ENCODE measurements around a stretch of chr19.

DNA sequence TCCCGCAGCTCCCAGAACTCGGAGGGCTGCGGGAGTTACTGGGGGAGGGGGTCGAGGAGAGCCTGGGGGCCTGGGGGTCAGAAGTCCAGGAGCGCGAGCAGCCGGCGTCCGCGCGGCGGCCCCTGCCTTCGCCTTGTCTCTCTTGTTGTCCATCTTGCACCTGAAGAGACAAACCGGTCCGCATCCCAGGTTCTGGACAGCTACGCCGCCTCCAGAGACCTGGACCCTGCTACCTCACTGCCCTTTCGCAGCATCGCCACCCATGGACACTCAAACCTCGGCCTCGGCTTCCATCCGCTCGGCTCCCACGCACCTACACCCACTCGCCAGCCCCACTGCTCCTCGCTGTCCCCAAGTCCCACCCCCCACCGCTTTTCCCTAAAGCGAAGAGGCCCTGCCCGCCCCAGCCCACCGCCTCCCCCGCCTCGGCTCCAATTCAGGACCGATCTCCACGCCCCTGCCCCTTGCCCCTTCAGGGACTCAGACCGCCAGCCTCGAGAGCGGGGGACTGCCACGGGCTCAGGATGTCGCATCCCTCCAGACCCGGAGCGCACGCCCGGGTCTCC, 570 bp downstream of the PRR36 start:
- PRO-cap, result unidirectional peak, plus-strand start at position 483 of the sequence

DNA sequence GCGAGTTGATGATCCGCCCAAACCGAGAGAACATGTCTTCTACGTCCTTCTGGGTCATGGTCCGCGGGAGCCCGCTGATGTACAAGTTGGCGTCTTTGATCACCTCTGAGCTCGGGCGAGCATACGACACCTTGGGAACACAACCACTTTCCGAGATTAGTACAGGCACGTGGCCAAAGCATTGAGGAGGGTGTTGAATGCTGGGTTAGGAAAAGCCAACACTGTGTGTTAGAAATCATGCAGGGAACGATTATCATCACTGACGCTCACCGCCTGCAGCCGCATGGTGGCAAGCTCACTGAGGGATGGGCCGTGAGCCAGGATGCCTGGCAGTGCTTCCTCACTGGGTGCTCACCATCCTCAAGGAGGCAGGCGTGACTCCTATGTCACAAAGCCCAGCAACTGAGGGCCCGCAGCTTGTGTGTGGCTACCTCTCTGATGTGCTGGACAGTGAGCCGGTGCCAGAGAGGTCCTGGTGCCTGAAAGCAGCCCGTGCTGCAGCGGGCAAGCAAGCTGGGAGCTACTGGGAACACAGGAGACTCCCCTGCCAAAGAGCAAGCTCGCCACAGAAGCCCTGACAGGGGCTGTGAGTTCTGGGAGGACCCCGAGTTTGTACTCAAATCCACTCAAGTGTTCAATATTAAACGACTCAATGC, 30.4 kb upstream of the TIMM44 start:
- PRO-cap, result no peak

- PRO-cap, result unidirectional peak, plus-strand start at chr19:8002659
Measured at GRCh38 chr19:8001570-8002822, 3.4 kb downstream of the ELAVL1 start.

DNA sequence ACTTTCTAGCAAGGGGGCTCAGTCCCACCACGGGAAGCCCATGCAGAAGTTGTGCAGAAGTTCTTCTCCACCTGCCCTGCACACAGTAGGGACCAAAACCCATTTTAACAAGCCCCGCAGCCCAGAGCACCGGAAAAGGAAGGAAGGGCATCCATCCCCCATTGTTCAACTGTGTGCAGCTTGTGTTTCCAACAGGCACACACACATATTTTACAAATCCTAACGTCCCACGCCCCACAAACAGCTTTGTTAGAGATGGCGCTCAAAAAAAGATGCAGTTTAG, 807 bp downstream of the ELAVL1 start:
- PRO-cap, result no peak

DNA sequence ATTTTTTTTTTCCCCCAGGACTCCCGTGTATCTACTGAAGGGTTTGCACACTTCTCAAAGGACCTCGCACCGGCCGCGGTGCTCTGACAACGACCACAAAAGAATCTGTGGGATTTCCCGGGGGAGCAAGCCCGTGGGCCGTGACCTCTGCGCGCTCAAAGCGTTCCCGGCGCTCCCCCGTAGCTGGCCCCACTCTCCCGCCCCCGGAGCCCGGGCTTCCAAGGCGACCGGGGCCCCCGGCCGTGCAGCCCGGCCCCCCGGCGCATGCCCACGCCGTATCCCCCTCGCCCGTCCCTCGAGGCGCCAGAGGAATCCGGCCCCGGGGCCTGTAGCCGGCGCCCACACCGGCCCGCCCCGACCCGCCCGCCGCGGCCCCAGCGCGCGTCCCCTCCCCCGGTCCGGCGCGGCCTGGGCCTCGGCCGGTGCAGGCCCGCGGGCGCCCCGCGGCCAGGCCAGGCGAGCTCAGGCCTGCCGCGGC, 426 bp downstream of the ELAVL1 start:
- PRO-cap, result unidirectional peak, plus-strand start at position 306 of the sequence

- PRO-cap, result no peak
Measured at GRCh38 chr19:8017697-8018296, 12.4 kb upstream of the ELAVL1 start.

GRCh38 chr19:8033169-8033745, 19.3 kb upstream of the CCL25 start:
- PRO-cap, result bidirectional peak, plus-strand start at chr19:8033527, minus-strand start at chr19:8033246

GRCh38 chr19:8161080-8161706, 11.8 kb upstream of the FBN3 start:
- PRO-cap, result bidirectional peak, plus-strand start at chr19:8161417, minus-strand start at chr19:8161235

DNA sequence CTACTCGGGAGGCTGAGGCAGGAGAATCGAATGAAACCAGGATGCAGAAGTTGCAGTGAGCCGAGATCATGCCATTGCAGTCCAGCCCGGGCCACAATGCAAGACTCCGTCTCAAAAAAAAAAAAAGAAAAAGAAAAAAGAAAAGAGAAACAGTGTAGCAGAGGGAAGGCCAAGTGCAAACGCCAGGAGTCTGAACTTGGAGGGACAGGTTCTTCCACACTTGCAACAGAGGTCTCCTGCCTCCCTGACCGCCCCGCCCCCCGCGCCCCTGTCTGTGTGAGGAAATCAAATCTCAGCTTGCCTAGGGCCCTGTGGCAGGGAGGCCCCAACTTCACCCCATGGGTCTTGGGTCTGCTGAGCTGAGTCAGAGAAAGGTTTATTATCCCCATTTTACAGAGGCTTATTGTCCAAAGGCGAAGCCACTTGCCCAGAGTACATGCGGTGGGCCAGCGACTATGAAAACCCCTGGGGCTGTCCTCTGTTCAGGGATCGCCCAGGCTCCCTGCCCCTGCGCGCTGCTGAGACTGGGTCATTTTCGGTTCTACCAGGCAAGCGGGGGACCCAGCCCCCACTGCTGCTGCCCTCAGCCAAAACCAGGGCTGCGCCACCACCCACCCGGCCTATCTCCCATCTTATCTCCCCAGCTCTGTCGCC, 1.1 kb upstream of the CERS4 start:
- PRO-cap, result bidirectional peak, plus-strand start at position 406 of the sequence, minus-strand start at position 274 of the sequence; bidirectional peak, plus-strand start at position 533 of the sequence, minus-strand start at position 526 of the sequence

- PRO-cap, result no peak
Measured at GRCh38 chr19:8209079-8209252, 204 bp upstream of the CERS4 start.

GRCh38 chr19:8366672-8367959, 3.2 kb downstream of the ANGPTL4 start:
- PRO-cap, result no peak

DNA sequence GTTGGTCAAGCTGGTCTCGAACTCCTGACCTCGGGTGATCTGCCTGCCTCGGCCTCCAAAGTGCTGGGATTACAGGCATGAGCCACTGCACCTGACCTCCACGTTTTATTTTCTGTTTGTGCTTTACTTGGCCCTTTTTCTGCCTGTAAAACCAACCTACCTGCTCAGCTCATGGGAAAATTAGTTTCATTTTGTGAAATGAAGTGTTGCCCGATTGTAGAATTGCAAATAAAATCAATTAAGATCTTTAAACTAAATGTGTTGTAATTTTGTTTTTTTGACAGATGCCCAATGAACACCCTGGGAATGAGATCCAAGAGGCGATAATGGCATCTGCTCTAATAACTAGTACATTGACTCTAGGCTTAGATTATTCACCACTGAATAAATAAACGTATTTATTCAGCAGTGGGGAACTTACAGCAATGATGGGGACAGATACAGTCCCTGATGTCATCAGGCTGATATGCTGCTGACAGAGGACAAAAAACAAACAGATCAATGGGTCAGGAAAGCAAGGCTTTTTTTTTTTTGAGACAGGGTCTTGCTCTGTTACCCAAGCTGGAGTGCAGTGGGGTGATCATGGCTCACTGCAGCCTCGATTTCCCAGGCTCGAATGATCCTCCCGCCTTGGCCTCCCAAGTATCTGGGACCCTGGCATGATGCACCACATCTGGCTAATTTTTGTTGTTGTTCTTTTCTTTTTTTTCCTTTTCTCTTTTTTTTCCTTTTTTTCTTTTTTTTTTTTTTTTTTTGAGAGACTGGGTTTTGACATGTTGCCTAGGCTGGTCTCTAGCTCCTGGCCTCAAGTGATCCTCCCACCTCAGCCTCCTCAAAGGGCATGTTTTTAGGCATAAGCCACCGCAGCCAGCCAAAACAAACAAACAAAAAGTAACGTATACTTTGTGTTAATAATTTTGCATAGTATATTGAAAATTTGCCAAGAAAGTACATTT, 2.0 kb upstream of the RAB11B start:
- PRO-cap, result no peak

DNA sequence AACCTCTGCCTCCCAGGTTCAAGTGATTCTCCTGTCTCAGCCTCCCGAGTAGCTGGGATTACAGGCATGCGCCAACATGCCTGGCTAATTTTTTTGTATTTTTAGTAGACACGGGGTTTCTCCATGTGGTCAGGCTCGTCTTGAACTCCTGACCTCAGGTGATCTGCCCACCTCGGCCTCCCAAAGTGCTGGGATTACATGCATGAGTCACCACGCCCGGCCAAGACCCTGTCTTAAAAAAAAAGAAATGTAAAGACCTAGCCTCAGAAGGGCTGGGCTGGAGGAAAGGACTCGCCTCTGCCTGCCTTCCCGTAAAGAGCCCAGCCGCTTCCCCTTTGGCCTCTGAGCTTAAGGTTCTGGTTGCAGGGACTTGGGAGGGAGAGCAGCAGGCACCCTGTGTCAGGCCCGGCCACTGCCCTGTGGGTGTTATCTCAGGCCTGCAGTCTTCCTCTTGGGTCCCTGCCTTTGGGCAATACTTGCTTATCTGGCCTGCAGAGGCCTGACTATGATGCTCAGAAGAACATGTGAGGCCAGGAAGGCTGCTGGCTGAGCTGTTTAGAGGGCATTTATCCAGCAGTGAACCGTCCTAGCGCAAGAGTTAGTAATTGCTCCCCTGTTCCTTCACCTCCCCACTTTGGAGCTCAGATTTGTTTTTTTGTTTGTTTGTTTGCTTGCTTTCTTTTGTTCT, 4.9 kb downstream of the MARCHF2 start:
- PRO-cap, result no peak

GRCh38 chr19:8451381-8451822, 6.6 kb downstream of the HNRNPM start:
- PRO-cap, result no peak

DNA sequence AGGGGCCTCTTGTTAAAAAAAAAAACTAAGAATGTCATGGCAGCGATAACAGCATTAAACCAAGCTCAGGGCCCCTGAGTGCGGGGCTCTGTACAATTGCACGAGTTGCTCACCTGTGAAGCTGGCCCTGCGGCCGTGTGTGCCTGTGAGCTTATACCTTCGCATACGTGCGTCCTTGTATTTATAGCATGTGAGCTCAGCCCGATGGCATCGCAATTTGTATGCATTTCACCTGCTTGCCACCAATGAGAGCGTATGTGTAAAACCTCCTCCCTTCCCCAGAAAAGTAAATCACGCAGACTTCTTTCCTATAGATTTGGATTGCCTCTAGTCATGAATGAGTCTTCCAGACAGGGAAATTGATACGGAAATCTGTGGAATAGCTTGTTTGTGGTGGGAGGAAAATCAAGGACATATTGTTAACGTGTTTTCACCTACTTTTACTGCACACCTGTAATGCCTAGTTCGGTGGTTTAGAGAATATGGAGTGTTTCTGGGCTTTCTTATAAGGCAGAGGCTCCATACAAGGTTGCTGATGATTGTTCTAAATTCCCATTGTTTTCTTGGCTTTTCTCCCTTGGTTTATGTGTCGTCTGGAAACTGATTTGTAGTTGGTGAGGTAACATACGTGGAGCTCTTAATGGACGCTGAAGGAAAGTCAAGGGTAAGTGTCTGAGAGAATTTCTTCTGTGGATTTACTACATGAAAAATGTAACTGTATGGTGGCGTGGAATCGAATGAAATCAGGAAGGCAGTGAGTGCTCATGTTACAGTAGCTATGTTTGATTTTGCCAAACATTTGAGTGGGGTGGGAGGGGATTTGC, 17.4 kb downstream of the HNRNPM start:
- PRO-cap, result no peak

DNA sequence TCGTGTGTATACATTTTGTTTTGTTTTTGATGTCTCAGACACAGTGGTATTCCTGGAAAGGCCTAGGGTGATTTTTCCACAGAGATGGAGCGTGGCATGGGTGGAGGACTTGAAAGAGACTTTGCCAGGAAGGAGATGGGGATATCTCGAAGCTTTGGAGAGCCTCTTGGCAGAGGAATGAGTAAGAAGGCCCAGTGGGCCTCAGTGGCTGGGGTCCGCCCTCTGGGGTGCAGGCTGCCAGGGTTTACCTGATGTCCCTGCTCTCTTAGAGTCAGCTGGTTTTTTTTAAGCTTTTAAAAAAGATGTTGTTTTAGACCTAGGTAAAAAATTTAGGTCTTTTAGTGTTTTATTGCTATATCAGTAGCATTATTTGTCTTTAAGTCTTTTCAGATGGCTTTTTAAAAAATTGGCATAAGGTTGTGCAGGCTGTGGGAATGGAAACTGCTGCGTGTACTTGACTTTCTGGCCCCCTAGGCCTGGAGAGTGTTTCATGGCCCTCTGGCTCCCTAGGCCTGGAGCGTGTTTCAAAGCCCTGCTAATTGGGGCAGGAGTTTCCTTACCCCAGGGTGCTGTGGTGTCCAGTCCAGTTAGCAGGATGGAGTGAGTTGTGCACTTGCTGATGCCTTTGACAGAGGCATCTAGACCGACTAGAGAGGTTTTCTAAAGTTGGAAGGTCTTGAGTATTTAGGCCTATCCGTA, 24.0 kb downstream of the PRAM1 start:
- PRO-cap, result no peak

- PRO-cap, result no peak
Measured at GRCh38 chr19:8567519-8568240, 9.6 kb downstream of the MYO1F start.

- PRO-cap, result no peak
Measured at GRCh38 chr19:8570762-8571298, 6.4 kb downstream of the MYO1F start.

- PRO-cap, result unidirectional peak, minus-strand start at chr19:8592196; unidirectional peak, plus-strand start at chr19:8592775
Measured at GRCh38 chr19:8591838-8592910, 14.9 kb upstream of the MYO1F start.

GRCh38 chr19:9010629-9011017, 76.2 kb upstream of the OR1M1 start:
- PRO-cap, result no peak